Smooth muscle cell (in vitro differentiated cells): ENCODE results near the gene NRCAM.

GRCh38 chr7:107475894-107476196 lies 6.0 kb downstream of the GPR22 start:
- RAMPAGE, long total RNA = no peak

DNA sequence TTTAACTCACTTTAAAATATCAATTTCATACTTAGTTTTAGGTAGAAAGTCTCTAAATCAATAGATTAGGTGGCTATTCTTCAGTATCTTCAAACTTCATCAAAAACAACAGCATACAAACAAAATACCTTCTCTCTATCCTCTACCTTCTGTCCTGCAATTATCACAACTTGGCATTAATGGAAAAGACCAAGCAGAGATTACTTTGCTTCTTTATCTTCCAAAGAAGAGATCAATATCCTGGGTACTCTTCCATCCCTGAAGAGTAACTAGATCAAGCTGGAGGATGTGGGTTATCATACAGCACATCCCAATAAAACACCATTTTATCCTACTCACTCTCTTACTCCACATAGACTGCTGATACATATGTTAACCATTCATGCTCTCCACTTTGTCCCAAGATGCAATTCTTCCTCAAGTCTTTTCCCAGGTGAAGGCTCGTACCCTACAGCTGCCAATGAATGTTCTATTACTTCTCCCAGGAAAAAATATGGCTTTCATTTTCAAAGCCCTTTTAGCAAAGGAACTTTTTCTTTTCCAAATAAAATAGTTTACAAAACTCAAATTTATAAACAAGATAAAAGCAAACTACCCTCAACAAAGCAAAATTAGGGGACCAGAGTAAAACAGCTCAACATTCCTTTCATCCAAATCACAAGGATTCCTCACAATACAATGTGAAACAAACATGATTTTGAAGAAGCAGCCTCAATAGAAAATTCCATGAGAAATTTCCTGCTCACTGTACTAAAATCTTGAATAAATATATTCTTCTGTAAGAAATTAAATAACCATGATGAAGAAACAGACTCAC lies 21.4 kb downstream of the GPR22 start:
- RAMPAGE, long total RNA = no peak

GRCh38 chr7:107744492-107744718 lies 463 bp downstream of the CBLL1 start:
- RAMPAGE, long total RNA = no peak

DNA sequence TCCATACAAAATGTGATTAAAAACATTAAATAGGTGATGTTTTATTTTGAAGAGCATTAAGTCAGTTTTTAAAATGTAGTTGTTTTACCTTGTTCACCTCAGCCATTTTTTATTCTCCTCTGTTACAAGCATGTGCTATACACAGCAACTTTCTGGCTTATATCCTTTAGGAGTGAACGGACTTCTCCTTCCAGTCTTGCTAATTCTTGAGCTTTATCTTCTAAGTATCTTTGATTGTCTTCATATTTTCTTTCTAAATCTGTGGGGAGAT lies 32.8 kb downstream of the DLD start:
- RAMPAGE, long total RNA = no peak

DNA sequence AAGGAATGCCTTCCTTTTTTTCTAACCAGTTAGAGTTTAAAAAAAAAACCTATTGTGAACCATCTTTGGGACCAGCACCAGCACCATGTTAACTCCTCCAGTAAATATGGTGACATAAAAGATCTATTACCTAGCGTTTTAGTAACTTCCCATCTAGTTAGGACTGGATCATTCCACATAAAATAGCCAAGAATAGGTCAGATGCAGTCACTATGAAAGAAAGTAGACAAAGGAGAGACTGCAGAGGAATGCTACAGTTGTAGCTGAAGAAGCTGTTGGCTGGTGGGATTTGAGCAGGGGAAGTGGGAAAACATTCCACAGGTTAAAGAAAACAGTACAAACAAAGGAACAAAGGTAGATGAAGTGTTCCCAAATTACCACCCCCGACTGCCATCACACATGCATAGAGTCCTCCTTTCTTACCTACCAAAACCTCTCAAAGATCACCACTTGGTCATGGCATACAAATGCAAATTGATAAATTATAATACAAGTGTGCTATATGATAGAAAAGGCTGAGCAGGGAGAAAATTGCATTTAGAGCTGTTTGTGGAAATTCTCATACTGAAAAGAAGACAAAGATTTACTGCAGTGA lies 41.8 kb downstream of the DLD start:
- RAMPAGE, long total RNA = no peak

GRCh38 chr7:107938435-107939268 lies 47.7 kb downstream of the DLD start:
- RAMPAGE, long total RNA = no peak

GRCh38 chr7:108093941-108094140 lies 36.3 kb downstream of the LAMB4 start:
- RAMPAGE, long total RNA = no peak

- RAMPAGE, long total RNA = no peak
These were observed 35.4 kb downstream of the LAMB4 start for GRCh38 chr7:108094759-108095250.

GRCh38 chr7:108211294-108211886 lies 81.2 kb upstream of the LAMB4 start:
- RAMPAGE, long total RNA = no peak

DNA sequence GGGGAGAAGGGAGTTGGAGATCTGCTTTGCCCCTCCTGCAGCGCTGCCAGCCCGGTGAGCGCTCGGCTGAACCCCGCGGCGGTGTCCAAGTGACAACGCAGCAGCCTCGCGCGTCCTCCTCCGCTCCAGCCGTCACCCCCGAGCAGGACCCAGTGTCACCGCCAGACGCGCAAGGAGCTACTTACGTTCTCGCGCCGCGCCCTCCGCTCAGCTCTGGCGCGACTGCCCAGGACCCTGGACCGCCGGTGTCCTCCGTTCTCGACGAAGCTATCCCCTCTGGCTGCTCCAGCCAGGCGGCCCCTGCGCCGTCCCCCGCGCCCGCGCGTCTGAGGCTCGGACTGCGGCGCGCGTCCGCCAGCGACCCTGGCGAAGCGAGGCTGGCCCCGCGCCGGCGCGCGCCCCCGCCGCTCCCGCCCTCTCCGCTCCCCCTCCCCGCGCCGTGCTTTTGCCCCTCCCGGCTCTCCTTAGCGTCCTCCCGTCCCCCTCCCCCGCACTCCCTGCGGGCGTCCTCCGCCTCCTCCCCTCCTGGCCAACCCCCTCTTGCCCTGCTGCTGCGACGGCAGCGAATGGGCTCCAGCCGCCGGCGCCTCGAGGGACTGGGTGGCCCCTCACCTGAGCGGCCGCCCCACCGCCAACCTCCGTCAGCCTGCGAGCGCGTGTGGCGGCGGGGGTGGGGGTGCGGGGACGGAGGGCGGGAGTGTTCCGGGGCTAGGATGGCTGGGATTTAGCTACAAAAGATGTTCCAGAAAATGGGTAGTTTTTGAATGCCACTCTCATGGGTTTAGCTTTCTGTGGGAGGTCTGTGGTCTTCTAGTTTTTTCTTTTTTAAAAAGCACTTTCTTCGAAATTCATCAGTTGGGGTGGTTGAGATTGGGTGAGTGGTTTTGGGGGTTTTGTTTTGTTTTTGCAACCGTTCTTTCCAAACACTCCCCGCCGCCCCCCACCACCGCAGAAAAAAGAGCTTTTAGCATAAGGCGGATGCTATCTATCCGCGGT lies at the start of gene NRCAM:
NRCAM (minus strand) TSS at position 379 of the 996 bp plus-strand sequence.
- RAMPAGE, long total RNA = no peak

GRCh38 chr7:108524585-108525128 lies 1.3 kb downstream of the PNPLA8 start:
- RAMPAGE, long total RNA = no peak

GRCh38 chr7:111205400-111206222 lies 114.7 kb downstream of the LRRN3 start:
- RAMPAGE, long total RNA = no peak

GRCh38 chr7:111214777-111215456 lies 124.0 kb downstream of the LRRN3 start:
- RAMPAGE, long total RNA = no peak

- RAMPAGE, long total RNA = no peak
These were observed 135.2 kb downstream of the LRRN3 start for GRCh38 chr7:111226160-111226560.

DNA sequence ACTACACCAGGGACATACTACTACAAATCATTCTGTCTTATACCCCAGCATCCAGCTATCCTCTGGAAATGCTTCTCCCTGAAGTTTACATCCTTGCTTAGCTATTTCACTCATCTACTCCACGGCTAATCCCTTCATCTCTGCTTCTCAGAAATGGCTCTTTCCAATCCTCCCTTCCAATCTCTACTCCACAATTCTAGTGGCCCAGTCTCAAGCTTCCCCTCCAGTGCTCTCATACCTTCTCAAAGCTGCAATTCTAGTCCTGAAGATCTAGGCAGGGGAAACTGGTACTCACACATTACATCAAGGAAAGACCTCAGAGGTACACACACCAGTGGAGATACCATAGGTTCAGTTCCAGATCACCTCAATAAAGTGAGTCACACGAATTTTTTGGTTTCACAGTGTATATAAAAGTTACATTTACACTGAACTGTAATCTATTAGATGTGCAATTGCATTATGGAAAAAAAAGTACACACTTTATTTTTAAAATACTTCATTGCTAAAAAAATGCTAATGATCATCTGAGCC lies 123.1 kb downstream of the IMMP2L start:
- RAMPAGE, long total RNA = no peak

DNA sequence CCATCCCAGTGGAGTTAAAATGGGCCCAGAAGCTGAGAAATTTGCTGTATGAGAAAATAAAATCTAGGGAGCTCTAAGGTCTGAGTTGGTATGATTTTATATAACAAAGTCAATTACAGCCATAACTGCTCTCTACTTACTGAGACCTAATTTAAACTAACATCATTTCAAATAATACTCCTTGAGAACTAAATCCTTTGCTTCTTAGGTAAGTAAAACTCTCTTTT lies 133.3 kb upstream of the IMMP2L start:
- RAMPAGE, long total RNA = no peak

DNA sequence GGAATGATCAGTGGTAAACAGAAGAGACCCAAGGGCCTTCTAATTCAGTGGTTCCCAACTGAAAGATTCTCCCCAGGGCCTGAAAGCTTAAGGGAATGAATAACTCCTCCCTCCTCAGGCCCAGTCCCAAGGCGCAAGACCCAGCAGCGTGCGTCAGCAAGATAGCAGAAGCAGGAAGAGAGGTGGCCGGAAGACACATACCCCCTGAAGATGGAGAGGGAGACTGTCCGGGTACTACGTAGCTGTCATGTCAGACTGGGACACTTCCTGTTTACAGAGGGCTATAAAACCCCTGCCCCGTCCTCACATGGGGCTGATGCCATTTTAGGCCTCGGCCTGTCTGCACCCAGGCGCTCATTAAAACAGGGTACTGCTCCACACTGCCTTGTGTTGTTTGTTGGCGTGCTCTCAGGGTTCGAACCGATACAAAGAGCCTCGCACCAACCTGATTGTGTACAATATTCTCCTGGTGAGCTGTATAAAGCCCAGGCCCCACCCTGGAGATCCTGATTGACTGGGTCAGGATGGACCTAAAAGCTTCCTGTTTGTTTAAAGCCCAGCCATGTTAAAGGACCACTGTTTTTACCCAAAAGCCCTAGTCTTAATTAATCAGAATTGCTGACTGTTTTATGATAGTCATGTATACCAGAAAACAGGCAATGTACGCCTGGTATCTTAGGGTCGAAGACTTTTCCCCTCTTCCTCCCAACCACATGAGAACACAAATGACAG lies 251.6 kb downstream of the DOCK4 start:
- RAMPAGE, long total RNA = no peak

DNA sequence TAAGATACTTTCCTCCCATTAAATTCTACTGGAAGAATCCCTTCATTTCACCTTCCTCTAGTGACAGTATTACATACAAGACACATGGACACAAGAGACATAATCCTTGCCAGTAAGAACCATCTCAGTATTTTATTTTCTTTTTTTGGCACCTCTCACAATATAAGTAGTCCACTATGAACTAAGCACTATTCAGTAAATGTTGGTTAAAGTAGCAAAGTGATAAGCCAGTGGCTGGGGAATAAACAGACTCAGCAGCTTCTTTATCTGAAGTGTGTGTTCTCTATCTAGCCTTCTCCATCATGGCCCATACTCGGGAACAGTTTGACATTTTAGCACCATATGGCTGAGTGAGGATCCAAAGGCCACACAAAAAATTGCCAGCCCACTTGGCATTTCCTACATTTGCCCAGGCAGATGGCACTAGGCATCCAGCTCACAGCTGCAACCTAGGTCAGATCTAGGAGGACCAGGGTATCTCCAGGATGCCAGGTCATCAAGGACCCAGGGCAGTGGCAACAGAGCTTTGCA lies 62.0 kb downstream of the DOCK4 start:
- RAMPAGE, long total RNA = no peak

DNA sequence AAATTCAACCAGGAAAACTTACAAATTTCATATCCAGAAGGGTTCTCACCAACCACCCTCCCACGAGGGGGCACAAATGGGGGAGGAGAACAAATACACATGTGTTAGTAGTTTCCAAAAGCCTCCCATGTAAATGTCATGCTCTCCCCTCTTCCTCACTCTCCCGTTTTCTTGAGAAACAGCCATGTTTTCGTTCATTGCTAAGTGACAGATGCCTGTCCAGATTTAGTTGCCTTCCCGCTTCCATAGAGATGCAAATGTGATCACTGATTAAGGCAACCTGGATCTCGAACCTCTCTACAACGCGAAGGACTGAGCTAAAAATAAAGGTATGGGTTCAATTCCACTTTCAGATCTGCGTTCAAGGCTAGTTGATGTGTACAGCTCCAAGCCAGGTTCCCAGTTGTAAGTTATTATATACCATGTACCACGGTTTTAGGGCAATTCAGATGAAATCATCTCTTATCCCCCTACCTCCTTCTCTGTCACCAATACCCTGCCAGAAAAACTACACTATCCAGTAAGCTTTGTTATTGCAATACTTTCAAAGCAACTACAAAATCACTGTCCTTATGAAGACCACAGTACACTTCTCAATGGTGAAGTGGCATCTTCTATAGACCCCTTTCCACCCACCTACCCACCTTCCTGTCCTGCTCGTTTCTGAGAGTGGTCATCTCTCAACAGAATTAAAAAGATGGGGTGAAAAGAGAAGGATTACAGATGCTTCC lies 10.2 kb downstream of the DOCK4 start:
- RAMPAGE, long total RNA = no peak

DNA sequence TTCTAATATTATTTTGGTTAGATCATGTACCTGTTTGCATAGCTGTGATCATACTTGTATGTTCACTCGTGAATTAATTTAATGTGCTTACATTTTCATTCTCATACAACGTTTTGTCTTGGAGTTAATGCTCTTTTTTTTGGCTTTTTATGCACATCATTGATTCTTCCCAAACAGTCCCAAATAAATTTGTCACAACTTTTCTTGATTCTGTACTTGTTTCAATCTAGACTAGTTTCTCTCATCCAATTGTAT lies 3.1 kb upstream of the LSMEM1 start:
- RAMPAGE, long total RNA = no peak